Endometrial microvascular endothelial cells (primary cell): Measurements from ENCODE around the gene MALSU1.

DNA sequence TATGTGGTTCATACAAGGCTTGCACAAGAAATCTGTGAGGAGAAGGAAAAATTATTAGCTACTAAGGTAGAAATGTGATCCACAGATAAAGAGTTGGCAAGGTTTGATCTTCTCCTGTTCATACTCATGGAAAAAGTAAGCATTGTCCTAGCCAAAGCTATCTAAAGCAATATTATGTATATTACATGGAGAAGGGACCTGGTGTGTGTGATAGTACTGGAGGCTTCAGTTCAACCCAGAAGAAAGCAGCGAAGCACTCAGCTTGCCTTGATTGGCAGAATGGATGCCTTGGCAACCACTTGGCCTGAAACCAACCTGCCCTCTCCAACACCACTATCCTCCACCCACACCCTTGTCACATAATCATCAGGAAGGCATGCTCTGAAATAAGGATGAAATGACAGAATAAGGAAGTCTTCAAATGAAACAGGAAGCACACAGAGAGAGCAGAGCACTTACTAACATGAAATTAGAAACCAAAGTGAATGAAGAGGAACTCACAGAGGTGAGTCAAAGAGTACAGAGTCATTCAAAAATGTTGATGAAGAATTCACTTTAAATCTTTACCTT lies 17.9 kb downstream of the MACC1 start:
- RAMPAGE, long total RNA = no peak

- RAMPAGE, long total RNA = no peak
Observed at GRCh38 chr7:20308013-20308421, 22.7 kb upstream of the ITGB8 start.

GRCh38 chr7:21146616-21147250 lies 281.1 kb upstream of the SP4 start:
- RAMPAGE, long total RNA = no peak

DNA sequence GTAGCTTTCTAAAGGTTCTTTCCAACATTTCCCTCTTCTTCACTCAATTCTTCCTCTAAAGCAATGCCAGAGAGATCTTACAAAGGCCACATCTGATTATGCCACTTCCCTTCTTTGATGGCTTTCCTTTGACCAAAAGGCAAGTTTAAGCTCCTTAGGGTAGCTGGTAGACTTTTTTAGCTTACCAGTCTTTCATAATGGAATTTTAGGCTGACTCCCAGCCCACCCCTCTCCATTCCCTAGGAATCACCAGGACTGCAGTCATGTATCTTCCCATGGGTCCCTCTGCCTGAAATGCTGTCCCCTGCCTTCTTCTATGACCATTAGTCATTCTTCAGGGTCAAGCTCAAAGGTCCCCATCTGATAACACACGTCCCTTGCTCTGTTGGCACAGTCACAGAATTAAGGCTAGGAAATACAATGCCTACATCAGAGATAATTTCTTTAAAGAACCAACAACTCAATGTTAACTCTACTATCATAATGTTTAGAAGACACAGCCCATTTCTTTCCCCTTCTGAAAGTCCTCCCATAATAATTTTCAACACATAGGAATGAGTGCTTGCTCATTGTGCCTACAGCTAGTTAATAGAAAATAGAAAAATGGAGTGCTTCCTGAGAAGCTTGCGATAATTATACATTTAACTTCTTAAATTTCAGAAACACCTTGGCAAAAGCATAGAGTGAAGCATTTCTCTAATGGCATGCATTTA lies 140.6 kb downstream of the RAPGEF5 start:
- RAMPAGE, long total RNA = no peak

- RAMPAGE, long total RNA = no peak
Observed at GRCh38 chr7:22236211-22236543, 120.8 kb downstream of the RAPGEF5 start.

GRCh38 chr7:22364812-22365199 lies 7.9 kb upstream of the RAPGEF5 start:
- RAMPAGE, long total RNA = no peak

GRCh38 chr7:22433483-22434452 lies 66.2 kb downstream of the STEAP1B start:
- RAMPAGE, long total RNA = no peak

DNA sequence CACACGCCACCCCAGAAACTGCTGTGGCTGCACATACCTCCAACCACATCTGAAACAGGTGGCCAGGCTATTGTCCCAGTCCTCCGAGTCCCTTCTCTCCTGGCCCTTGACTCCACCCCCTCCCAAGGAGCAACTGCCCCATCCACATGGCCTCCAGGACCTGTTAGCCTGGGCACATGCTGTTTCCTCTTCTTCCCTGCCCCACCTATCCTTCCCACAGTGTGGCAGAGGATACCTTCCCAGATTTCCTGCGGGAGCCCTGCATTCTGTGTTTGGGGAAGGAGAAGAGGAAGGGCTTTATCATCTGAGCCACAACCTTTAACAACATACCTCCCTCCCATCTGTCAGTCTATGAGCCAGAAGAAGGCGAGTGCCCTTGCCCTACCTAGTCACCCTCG lies 11.9 kb downstream of the STEAP1B start:
- RAMPAGE, long total RNA = no peak

DNA sequence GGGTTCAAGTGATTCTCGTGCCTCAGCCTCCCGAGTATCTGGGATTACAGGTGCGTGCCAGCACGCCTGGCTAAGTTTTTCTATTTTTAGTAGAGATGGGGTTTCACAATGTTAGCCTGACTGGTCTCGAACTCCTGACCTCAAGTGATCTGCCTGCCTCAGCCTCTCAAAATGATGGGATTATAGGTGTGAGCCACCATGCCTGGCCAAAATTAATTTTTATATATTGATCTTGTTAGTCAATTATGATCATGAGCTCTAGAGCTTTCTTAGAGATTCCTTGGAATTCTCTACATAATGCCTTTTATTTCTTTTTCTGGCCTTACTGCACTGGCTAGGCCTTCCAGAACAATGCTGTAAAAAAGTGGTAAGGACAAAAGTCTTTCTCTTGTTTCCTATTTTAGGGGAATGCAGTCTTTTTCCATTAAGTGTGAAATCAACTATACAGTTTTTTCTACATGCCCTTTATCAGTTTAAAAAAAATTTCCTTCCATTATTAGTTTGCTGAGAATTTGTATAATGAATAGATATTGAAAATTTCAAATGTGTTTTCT lies 13.1 kb upstream of the STEAP1B start:
- RAMPAGE, long total RNA = no peak

DNA sequence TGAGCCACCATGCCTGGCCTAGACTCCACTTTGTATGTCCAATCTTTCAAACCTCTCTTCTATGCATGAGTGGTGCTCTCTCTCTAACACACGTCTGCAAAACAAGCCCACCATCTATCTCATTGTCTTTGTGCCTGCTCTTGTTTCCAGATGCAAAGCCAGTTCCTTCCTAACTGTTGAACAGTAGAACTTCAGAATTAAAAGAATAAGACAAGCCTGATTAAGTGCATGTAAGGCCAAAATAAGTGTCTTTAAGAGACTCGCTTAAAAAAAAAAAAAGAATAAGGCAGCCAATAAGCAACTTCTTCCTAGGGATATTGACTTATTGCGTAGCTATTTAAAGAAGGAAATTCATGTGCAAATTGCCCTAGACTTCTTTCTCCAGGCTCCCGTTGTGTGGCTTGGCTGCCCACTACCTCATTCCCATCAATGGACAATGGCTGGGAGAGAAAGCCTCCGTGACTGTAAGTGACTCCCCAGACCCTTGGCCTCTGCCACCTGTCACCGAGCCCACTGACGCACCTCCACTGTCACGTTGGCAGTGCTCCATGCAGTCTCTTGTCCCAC lies 89.4 kb upstream of the STEAP1B start:
- RAMPAGE, long total RNA = no peak

GRCh38 chr7:22722473-22723000 lies 4.5 kb upstream of the IL6 start:
- RAMPAGE, long total RNA = no peak

DNA sequence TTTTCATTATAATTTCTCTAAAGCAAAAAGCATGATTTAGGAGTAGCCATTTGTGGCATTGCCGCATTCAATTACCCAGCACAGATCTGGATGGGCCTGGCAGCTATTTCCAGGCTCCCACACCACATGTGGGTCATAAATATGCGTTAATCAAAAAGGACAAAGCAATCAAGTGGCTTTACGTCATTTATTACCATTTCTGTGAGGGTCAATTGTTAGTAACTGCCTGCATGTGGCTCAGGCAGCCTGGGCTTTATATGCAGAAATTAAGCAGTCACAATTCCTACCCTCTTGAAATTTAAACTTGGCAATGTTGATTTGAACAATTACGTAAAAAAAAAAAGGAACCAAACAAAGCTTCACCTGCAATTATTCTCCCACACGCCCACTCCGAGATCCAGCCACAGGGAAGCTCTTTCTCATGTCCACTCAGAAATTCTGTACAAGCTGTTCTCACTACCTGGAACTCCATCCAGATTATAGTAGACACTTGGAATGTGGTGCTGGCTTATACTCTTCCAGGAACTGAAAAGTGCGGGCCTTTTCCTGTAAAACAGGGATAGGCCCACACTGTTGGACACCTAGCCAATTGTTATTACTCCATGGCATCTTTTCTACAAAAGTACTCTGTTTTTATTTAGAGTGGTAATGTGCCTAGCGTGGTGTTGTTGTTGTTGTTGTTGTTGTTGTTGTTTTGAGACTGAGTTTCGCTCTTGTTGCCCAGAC lies 20.2 kb upstream of the TOMM7 start:
- RAMPAGE, long total RNA = no peak

DNA sequence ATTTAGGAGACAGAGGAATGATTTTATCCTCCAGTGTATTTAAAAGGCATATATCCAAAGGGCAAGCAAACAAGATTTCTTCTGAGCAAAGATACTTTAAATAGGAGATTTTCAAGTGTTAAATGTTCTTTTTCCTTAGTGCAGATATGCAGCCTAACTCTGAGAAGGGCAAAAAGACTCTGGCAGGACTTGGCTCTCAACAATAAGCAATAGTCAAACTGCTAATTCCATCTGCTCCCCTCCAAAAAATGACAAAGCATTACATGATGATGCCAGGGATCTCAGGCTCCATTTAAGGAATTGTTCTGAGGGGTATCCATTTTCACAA lies 4.2 kb downstream of the HYCC1 start:
- RAMPAGE, long total RNA = no peak

DNA sequence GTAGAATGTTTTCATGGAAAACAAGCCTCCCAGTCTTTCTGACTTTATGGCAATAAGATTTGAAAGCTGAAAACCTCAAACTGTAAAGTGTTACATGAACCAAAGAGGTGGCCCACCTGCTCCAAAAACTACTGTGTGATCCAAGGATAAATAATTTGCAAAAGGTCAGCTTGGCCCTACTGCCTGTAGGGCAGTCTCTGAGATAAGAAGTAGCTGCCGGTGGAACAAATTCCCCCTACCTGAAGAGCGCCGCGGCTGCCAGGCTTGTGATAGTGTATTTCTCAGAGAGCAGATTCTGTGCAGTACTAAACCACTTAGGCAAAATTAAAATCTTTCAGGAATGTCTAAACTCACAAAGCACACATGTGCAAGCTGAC lies 1.2 kb downstream of the HYCC1 start:
- RAMPAGE, long total RNA = no peak

- RAMPAGE, long total RNA = start-site peak on the plus strand at chr7:23299319-23299382, 809 and 1,414 reads in 2 replicates
Observed at GRCh38 chr7:23299025-23300360, at the start of gene MALSU1. Gene MALSU1 (plus strand): TSS chr7:23299339.

- RAMPAGE, long total RNA = no peak
Observed at GRCh38 chr7:23349337-23349957, 50.3 kb downstream of the MALSU1 start.

DNA sequence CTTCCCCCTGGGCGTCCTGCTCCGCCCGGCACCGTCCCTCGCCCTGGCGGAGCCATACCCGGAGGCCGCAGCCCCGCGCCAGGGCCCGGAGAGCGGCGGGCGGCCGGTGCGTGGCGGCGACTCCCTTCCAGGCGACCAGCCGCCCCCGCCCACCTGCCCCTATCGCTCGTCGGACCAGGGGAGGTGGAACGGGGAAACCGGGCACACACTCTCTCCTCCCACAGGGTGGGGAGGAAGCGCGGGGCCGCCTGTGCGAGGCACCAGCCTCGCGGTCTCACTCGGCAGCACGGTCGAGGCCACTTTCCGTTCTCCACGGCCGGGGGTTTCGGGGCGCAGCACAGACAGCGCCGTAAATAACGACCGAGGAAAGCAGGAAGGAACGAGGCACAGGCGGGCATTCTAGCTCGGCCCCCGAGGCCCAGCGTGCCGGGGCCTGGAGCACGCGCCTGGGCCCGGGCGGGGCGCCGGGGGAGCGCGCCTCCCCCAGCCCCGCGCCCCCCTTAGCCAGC lies 1.1 kb downstream of the IGF2BP3 start:
- RAMPAGE, long total RNA = no peak

- RAMPAGE, long total RNA = no peak
Observed at GRCh38 chr7:23490734-23491361, 20.6 kb upstream of the IGF2BP3 start.

DNA sequence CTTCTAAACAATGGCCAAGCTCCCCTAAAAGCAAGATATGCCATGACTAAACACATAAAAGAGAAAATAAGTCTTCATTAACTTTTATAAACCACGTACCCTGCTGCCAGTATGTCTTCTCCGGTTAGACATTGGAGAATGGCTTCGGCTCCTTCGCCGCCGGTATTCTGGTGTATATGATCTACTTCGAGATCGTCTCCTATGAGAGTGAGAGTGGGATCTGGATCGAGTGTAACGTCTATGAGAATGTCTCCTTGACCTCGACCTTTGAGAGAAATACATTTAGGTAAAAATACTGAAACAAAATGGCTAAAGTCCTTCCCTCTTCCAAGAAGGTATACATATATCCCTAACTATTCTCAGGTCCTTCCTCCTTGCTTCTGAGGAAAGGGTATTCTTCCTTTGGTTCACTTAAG lies 15.5 kb downstream of the TRA2A start:
- RAMPAGE, long total RNA = no peak

DNA sequence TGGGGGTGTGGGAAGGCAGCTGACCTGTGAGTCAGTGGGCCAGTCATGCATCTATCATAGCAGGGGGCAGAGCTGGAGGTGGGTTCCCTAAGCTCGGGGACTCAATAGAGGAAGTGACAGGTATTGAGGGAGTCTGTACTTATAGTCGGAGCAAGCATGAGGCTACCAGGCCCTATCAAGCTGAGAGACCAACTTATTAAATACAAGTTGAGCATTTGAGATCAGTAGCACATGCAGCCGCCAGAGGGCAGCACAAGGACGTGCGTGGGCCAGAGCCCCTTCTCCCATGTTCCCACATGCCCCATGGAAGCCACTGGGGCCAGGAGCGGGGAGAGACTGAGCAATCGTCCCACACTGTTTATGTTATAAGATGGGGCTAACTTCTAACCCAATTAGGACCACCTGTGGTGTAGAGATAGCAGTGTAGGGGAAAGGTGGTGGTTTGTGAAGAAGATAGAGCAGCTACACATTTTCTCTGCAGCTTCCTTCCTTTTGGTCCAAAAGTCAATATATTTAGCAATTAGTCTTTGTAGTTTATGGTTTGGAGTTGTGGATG lies 13.0 kb upstream of the STK31 start:
- RAMPAGE, long total RNA = no peak